Fibroblast of villous mesenchyme (primary cell): ENCODE measurements around the gene INPP4A.

DNA sequence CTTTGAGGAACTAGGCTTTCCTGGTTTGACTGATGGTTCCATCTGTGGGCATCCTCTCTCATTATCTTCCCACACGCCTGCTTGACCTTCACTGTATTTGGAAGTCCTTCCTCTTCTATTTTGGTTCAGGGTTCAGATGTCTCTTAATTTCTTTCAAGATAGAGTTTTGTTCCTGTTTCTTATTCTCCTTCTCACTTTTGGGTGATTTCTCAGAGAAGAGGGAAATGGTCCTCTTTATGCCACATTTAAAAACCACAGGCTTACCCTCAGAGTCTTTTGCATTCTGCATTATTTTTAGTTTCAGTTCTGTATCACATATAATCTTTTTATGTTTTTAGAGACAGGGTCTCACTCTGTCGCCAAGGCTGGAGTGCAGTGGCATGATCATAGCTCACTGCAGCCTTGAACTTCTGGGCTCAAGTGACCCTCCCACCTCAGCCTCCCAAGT lies 31.4 kb upstream of the TMEM131 start:
- CAGE, long polyA plus RNA, result no peak

- CAGE, long polyA plus RNA, result no peak
These were observed 16.8 kb upstream of the VWA3B start for GRCh38 chr2:98070080-98070712.

DNA sequence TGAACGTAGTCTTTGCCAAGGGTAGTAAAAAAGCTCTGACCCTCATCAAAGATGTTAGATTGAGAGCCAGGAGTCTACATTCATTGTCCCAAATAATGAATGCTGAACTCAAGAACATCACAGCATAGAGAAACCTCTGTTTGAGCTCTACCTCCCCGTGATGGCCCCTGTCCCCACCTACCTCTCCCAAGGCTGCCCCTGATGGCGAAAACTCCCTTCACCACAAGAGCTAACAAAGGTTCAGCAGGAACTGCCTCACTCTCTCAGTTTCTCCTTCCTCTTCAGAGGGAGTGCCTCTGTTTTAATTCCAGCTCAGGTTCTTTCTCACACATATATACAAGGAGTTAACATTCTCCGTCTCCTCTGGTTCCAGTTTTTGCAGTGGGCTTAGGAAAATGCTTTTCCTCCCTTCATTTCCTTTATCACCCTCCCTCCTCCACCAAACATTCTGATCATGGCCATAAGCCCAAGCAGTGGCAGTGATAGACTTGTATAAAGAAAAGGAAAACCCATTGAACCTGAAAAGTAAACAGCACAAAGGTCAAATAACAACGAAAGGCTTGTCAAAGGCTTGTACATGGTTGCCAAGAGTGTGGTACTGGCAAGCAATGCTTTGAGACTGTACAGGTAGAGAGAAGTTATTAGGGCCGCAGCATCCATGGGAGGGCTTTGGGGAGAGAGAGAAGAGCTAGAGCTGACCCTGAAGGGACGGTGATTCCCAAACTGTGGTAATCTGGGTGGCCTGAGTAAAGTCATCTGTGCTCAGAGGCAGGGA lies 2.3 kb upstream of the VWA3B start:
- CAGE, long polyA plus RNA, result no peak

GRCh38 chr2:98162466-98163307 lies 75.7 kb downstream of the VWA3B start:
- CAGE, long polyA plus RNA, result no peak

GRCh38 chr2:98280341-98280747 lies 65.9 kb upstream of the CNGA3 start:
- CAGE, long polyA plus RNA, result no peak

GRCh38 chr2:98294145-98294779 lies 52.0 kb upstream of the CNGA3 start:
- CAGE, long polyA plus RNA, result no peak

GRCh38 chr2:98299155-98300082 lies 46.8 kb upstream of the CNGA3 start:
- CAGE, long polyA plus RNA, result no peak

GRCh38 chr2:98444304-98445622 lies at the start of gene INPP4A:
Gene INPP4A, plus strand, starts transcription at chr2:98444858.
- CAGE, long polyA plus RNA, result no peak

DNA sequence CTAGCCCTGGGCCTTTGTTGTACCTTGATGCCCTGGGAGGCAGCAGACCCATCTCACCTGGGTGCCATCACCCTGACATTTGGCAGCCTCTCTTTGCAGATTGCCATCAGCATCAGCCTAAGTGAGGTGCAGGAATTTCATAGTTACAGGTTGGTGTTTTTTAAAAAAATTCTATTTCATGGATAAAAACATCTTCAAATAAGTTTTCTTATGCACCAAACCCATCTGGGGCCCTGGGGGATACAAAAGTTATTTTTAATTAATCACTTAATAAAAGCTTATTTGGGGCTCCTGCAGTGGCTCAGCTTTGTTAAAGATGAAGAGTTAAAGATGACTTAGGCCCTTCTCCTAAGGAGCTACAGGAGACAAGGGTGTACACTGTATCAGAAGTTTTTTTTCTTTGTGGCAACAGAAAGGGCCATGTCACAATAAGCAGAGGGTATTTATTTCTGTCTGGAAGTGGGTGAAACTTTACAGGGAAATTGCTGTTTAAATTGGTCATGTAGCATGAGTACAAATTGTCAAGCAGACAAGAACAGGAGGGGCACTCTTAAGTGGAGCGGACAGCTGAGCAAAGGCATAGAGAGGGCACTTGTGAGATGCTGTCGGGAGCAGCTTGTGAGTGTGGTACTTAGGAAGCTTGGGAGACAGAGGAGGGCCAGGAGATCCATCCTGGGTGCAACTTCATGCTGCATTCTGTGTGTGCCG lies 30.1 kb downstream of the INPP4A start:
- CAGE, long polyA plus RNA, result no peak

- CAGE, long polyA plus RNA, result no peak
These were observed 29.8 kb downstream of the MGAT4A start for GRCh38 chr2:98701043-98701630.

- CAGE, long polyA plus RNA, result no peak
These were observed 35.3 kb upstream of the MGAT4A start for GRCh38 chr2:98766240-98766597.

DNA sequence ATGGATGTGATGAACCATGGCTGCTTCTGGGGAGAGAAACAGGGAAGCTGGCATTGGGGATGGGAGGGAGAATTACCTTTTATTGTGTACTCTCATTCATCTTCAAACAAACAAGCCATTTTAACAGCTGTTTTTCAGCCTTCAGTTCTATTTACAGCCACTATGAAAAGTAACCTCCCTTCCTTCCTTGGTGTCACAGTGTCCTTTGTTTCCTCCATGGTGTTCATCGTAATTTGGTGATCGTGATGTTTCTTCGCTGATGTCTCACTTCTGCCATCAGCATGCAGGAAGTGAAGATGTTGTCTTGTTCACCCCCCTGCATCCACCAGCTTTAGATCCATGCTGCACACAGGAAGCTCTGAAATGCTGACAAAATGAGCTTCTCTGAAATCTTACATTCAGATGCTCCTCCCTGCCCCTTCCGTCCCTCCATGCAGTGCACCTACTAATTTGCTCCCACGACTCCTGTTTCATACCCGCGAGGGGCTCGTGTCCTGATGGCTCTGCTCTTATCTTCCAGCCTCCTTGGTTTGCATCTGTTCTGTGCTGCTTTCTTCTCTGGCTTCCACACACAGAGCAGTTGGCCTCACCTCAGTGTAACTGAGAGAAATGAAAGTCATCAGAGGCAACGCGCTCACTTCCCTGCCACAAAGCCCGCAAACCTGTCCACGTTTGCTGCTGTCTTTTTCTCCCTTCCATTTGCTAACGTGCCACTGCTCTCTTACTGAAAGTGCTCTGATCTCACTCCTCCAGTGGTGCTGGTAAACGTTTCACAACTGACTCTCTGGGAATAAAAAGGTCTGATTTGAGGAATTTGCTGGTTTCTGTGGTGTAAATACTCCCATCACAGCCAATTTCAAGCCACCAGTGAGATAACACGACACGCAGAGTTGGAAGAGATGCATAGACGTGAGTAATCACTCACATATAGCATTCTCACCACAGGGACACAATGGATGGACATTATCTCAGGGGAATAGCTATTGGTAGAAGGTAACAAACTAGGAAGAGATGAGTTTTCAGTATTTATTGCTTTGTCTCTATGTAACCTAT lies 40.9 kb upstream of the MGAT4A start:
- CAGE, long polyA plus RNA, result no peak

DNA sequence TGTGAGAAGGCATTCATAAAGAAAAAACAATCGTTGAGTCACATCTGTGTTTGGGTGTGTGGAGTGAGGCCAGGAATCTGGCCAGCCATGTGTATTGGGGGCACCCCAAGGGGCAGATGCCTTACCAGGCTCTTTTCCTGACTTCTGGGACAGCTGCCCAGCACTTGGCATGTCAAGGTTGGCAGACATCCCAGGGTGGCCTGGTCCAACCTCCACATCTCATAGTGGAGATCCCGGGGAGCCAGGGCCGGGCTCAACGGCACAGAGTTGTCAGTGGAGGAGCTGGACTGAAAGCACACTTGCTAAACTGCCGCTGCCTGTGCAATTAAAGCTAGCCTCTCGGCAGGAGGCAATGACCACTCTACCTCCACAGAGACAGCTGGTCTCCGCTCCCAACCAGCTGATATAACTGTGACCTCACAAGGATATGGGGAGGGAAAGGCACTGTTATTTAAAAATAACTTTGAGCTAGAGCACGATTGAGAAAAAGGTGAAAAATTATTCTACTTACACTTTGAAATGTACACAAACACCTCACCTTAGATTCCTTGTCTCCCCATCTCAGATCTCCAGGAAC lies 75.4 kb upstream of the MGAT4A start:
- CAGE, long polyA plus RNA, result no peak

GRCh38 chr2:98828597-98829237 lies 97.8 kb upstream of the MGAT4A start:
- CAGE, long polyA plus RNA, result no peak

GRCh38 chr2:98911768-98912369 lies 24.2 kb downstream of the CRACDL start:
- CAGE, long polyA plus RNA, result no peak

DNA sequence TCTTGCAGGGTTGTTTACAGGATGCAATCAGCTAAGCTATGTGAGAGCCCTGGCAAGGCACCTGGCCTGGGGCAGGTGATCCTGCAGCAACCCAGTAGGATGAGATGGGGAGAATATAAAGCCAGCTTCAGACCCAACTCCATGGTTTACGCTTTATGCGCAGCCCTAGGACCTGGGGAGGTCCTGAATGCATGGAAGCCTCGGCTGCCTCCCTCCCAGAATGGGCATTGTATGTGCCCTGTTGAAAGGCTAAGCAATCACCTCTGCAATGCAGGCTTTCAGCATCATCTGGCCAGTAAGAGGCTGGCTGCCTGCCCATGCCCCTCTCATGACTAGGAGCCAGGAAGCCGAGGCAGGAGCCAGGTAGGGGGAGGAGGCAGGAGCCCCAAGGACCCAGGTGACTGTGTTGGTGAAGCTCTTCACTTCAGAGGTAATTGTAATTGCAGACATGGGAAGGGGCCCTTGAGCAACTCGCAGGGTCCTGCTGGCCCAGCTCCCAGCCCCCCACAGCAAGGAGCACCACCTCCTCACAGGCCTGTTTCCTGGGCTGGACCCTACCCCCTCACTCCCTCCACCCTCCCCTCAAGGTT lies 22.1 kb downstream of the CRACDL start:
- CAGE, long polyA plus RNA, result no peak

GRCh38 chr2:99155767-99156372 lies 1.1 kb downstream of the LIPT1 start:
- CAGE, long polyA plus RNA, result no peak

- CAGE, long polyA plus RNA, result no peak
These were observed 103.6 kb upstream of the REV1 start for GRCh38 chr2:99593298-99593843.

DNA sequence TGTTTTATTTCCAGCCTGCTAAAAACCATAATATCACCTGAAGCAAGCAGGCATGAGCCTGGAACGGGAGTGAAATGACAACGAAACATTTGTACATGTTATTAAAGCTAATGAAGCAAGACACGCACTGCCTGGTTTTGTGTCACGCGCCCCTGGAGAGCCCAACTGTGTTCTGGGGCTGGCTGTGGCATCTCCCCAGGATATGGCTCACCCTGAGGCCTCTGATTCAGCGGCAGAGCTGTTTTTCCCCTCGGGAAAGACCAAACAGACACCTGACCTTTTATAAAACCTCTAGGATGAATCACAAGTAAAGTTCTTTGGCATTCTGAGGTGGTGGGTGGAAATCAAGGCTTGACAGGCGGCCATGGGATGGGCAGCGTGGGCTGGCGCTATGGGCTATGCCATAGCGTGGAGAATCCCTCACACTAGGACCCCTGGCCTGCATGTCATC lies 262.2 kb downstream of the AFF3 start:
- CAGE, long polyA plus RNA, result no peak

GRCh38 chr2:100104590-100105116 lies 37.7 kb downstream of the AFF3 start:
- CAGE, long polyA plus RNA, result no peak